WTC11 (cell line): Measurements from ENCODE around the genes RNF181 and TMEM150A.

DNA sequence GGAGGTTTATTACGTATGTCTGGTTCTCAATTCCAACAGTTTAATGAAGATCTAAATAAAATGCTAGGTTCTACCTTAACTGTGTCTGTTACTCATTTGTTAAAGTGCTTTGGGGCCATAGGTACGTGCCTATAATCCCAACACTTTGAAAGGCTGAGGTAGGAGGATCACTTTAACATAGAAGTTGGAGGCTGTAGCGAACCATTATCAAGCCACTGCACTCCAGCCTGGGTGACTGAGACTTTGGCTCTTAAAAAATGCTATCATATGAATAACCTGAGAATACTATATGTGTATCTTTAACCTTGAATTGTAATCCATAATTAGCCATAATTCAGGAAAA, 6.2 kb downstream of the MAT2A start:
- PRO-cap, result no peak

GRCh38 chr2:85561080-85561369, 268 bp downstream of the GGCX start:
- PRO-cap, result no peak

- PRO-cap, result bidirectional peak, plus-strand start at chr2:85578001, minus-strand start at chr2:85577809
These were observed 666 bp downstream of the VAMP8 start for GRCh38 chr2:85577720-85578784.

- PRO-cap, result no peak
These were observed 4.6 kb upstream of the RNF181 start for GRCh38 chr2:85590979-85591363.

DNA sequence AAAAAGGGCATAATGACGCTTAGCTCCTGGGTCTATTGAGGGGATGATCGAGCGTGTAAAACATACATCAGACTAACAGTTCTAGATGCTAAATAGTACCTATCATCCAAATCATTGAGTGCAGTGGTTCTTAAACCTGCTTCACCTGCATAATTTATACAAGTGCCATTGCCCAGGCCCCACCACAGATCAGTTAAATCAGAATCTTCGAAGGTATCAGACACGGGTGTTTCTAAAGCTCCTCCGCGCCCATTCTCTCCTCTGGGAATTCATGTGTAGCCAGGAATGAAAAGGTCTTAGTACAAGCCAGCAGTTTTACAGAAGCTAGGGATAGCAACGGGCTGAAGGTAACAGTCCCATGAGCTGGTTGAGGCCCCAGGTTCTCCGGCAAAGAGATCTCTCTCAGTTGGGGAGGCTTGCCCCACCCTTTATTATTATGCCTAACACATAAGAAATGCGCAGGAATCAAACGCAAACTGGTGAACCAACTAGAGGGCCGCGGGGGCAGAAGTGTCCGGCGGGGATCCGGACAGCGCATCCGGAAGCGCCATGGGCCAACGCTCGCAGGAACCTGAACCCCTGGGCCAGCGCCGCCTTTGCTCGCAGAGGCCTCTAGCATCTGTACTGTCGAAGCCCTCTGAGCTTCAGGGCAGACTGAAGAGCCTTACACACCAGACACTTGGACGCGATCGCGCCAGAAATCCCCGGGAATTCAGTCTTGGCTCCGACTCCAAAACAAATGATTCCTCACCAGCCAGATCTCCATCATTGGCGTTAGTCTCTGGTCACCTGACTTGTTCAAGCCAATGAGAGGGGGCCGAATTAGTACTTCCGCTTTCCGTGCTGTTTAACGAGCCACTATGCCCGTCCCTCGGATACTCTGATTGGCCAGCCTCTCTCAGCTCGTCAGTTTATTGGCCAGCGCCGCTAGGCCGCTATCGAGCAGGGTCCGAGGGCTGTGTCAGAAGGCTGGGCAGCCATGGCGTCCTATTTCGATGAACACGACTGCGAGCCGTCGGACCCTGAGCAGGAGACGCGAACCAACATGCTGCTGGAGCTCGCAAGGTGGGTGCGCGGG, at the start of gene RNF181:
RNF181 (plus strand) TSS at position 961 of the 1,078 bp plus-strand sequence.
- PRO-cap, result unidirectional peak, plus-strand start at position 312 of the sequence; bidirectional peak, plus-strand start at position 491 of the sequence, minus-strand start at position 404 of the sequence; bidirectional peak, plus-strand start at position 964 of the sequence, minus-strand start at position 740 of the sequence

- PRO-cap, result unidirectional peak, minus-strand start at chr2:85596116
These were observed 363 bp downstream of the RNF181 start for GRCh38 chr2:85595863-85596353.

DNA sequence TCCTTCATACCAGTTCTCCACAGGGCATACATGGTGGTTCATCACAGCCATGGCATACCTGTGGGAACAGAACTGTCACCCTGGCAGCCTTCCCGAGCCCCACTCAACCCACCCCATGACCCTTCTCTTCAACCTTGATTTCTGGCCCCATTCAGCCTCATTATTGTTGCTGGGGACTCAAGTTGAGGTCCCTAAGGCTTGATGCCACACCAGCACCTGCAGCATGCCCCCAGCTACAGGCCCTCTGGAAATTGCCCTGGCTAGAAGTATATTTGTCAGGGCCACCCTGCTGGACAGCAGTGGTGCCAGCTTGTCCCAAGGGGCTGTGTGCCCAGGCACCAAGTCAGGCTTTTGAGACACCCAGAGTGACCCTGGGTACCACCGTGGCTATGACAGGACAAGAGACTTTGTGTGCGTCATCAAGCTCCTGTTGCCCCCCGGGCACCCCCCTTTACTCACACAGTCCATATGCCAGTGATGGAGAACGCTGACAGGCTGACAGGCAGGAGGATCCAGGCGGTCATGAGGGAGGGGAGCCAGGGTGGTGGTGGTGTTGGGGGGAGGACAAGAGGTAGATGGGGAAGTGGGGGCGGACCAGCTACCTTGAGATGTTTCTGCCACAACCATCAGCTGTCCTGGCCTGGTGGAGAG, 948 bp downstream of the TMEM150A start:
- PRO-cap, result no peak

GRCh38 chr2:85602076-85603268, at the start of gene TMEM150A:
Gene TMEM150A (minus strand): TSS chr2:85602698.
- PRO-cap, result bidirectional peak, plus-strand start at chr2:85602421, minus-strand start at chr2:85602378; bidirectional peak, plus-strand start at chr2:85602861, minus-strand start at chr2:85602665; unidirectional peak, minus-strand start at chr2:85603130

- PRO-cap, result no peak
These were observed 6.8 kb downstream of the SFTPB start for GRCh38 chr2:85660916-85661958.

- PRO-cap, result no peak
These were observed 14.4 kb downstream of the GNLY start for GRCh38 chr2:85708375-85709191.

DNA sequence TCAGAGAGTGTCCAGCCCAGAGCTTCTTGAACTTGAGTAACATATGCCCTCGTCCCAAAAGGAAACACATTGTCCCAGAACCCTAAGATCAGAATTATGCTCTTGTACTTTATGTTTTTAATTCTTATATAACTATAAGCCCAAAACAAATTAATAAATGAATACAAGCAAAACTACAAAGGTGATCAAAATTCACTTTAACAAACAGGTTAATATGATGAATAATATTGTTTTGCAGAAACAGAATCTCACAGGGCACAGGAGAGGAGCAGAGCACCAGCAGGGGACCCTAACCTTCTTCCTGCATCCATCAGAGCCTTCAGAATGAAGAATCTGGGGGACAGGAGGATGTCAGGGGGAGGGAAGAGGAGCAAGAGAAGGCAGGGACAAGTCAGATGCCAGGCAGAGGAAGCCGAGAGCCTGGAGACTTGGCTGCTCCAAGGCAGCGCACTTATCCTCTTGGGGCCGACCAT, 7.8 kb upstream of the ATOH8 start:
- PRO-cap, result no peak

DNA sequence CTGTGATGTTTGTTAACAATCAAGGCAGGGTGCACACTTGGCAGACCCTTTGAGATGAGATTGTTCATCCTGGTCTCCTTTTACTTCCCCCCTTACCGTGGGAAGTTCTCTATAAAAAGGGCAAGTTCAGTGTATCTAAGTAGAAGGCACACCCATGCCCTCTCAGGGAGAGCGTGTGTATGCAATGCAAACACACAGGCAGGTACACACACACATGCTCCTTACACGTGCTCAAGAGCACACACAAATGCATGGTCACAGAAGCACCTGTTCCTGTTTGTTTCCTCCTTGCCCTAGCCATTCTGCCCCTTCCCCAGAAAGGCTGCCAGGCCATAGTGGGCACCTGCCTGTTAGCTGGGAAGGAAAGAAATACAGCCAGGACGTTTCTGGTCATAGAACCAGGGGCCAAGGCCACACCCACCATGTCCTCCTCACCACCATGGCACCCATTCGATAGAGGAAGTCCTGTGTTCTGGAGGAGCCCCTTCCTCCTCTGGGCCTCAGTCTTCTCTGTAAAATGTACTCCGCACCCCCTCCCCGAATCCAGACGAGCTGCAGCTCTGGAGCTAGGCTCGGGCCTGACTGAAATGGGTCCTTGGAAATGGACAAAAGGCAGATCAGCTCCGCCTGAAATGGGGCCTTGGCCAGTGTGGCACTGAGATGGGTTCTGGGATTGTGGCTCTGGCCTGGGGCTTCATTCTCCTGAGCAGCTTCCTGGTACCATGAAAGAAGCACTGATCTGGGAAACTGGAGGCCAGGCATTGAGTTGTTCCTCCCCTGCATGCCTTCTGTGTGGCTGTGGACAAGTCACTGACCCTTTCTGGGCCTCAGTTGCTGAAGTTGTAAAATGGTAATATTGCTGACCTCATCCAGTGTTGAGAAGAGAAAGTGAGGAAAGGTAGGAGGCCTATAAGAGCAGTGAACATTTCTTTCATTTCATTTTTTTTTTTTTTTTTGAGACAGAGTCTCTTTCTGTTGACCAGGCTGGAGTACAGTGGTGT, 3.4 kb downstream of the ATOH8 start:
- PRO-cap, result no peak

- PRO-cap, result no peak
These were observed 45.6 kb downstream of the ATOH8 start for GRCh38 chr2:85799011-85800123.

DNA sequence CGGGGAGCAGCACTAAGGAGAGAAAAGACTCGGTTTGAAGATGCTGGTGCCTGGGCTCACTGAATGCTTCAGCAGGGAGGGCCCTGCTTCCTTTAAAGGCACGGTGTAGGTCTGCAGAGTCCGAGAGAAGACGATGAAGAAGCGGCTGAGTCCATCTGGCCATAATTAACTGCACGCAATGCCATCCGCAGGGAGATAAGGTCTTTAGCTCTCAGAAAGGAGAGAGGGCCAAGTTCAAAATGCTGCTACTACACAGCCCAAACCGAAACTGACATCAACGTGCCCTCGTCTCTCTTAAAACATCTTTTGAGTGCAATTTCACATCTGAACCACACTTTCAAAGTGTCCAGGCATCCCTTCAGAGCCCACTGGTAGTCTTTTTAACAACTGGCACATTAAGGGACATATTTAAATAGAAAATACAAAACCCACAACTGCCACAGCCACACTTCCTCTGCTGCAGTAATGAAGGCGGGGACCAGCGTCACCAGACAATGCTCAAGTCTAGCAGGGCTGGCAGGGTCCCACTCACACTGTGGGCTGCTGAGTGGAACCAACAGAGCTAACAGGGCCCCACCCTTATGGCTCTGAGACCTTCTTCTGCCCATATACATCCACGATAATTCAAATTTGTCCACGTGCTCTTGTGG, 35.8 kb downstream of the ST3GAL5 start:
- PRO-cap, result no peak

GRCh38 chr2:85997736-85998333, 107.9 kb downstream of the POLR1A start:
- PRO-cap, result no peak

GRCh38 chr2:86038177-86039251, 67.2 kb downstream of the POLR1A start:
- PRO-cap, result no peak

DNA sequence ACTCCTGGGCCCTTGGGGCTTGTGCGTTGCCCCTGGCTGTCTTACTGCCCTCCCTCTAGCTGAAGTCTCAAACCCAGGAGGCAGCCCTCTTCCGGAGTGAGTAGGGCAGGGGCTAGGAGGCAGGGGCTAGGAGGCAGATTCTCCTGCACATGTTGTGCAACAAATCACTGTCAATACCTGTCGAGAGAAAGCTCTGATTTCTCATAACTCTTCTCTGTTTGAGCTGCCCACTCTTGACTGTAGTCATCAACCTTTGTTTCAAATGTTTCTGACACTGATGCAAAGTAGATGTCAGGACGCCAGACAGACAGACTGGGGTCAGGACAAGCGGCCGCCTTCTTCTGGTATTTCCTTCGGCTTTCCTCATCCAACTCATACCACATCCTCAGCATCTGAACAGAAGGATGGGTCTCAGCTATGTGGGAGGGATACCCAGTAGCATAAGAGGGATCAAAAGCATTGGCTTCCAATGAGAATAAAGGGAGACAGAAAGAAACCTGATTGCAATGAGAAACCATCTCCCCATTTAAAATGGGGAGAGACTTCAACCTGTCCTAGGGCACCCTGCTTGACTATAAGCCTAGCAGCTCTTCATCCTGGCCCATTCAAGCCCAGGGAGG, 63.9 kb downstream of the POLR1A start:
- PRO-cap, result no peak

- PRO-cap, result no peak
These were observed 25.8 kb downstream of the POLR1A start for GRCh38 chr2:86079858-86080364.

DNA sequence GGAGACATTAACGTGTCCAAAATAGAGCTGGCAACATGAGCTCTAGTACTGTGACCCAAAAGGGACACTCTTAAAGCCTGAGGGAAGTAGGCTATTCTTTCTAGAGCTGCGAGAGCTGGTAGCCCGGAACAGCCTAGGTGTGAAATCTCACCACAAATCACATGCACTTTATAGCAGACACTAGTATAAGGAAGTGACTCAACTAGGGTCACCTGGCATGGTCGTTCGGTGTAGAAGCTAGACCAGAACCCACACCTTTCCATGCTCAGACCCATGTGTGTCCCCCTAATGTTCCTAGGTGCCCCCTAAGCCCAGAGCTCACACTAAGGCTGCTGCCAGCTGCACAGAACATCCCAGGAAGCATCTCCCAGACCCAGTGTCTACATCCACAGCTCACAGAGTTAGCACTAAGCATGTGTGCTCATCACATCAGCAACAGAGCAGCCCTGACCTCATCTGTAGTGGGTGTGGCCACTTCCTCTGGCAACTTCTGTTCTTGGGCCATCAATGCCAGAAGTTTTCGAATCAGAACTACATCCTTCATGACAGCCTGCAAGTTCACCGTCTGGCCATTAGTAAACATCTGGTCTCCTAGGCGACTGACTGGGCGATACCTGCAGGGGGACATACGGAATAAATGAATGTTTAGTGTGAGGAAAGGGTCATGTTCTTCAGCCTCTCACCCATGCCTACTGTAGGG, 25.2 kb downstream of the POLR1A start:
- PRO-cap, result no peak

DNA sequence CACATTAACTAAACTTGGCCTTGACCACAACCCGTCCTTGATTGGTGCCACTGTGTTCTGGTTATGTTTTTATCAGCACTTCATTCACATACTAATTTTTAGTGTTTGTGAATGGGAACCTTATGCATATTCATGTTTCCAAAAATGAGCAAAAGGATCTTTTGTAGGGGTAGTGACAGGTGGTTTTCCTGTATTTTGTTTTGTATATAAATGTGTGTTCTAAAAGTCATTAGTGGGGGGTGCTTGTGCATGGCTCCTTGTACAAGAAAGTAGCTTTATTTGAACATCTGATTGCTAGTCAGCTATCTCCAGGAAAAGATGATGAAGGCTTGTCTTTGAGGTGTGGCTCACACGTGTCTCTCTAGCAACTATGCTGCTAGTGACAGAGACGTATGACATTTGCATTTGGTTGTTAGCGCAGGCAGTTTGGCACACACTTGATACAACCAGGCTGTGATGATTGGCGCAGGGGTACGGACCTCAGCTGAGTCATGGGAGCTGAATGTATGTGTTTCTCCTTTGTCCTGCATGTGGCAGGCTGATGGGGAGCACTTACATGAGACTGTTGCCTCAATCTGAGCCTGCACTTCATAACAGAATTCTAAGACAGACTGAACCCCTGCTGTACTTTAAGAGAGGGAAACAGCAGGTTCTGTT, 29.5 kb downstream of the PTCD3 start:
- PRO-cap, result no peak